ENCODE measurements around the genes PRTN3, KISS1R and WDR18.

DNA sequence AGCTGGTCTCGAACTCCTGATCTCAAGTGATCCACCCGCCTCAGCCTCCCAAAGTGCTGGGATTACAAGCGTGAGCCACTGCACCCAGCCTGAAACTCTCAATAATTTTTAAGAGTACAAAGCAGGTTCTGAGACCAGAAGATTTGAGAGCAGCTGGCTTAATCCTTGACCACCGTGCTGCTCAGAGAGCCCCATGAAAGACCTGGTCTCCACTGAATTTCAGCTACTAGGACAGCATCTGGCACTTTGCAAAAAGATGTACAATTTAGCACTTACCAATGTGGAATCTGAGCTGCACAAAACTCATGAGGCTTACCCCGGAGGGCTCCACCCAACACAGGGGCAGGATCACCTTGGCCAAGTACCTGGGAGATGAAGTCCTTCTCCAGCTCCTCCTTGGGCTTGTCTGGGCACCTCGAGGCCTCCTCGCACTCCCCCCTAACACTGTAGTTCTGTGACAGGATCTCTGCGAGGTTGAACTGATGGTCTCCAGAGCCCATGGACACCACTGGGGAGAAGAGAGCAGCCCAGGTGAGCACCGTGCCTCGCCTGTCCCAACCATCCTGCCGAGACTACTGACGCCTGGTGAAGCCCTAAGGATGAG lies 10.5 kb downstream of the MIER2 start:
- RRBS: no CpG with 5 or more reads among the region's 12 CpGs

DNA sequence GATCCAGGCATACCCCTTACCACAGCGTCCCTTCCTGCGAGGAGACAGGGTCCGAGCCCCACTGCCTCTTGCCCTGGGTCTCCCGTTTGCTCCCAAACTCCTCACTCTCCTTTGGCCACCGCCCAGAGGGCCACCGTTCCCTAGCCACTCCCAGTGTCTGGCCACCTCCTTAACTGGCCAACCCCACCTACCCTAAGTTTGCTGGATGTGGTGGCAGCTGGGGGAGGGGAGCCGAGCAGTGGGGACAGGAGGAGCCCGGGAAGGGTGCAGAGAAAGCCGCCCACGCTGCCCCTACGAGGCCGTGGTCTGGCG lies 1.9 kb downstream of the THEG start:
- RRBS: no CpG with 5 or more reads among the region's 13 CpGs

DNA sequence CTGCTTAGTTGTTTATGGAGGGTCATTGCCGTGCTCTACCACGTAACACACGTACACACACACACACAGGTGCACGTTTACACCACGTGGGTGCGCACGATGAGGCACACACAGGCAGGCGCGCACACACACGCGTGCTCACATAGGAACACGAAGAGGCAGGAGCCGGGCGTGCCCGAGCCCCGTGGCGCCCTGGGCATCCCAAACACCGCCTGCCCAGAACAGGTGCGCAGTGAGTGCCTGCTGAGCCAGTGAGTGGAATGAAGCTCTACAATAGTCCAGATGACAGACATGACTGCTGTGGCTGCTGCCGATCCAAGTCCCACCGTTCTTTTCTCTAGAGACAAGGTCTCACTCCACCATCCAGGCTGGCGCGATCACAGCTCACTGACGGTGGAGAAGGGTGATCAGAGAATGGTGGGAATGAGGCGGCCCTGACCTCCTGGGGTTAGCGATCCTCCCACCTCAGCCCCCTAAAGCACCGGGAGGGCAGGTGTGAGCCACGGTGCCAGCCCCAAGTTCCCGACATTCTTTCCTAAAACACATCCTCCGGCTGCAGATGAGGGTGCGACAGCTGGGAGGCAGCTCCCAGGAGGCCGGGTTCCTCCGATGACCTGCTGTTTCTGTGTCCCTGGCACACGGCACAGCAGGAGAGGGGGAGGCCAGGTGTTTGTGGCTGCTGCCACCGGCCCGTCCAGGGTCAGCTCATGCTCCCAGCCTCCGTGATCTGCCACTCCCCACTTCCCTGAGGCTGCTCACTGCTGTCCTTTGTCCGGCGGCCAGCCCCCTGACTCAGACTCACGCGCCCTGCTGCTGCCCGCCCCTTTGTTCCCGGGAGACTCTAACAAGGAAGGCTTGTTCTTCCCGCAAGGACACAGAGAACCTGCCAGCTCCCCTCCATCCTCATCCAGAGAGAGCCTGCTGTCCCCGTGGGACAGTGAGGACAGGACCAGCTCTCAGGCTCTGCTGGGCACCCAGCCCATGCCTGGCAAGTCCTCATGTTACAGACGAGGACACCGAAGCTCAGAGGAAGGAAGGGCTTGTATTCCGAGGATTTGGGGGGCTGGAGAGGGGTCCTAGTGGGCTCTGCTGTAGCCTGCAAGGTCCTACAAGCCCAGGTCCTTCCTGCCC lies 10.7 kb upstream of the ODF3L2 start:
- RRBS: 8% methylated on average over 15 of the region's 48 CpGs

DNA sequence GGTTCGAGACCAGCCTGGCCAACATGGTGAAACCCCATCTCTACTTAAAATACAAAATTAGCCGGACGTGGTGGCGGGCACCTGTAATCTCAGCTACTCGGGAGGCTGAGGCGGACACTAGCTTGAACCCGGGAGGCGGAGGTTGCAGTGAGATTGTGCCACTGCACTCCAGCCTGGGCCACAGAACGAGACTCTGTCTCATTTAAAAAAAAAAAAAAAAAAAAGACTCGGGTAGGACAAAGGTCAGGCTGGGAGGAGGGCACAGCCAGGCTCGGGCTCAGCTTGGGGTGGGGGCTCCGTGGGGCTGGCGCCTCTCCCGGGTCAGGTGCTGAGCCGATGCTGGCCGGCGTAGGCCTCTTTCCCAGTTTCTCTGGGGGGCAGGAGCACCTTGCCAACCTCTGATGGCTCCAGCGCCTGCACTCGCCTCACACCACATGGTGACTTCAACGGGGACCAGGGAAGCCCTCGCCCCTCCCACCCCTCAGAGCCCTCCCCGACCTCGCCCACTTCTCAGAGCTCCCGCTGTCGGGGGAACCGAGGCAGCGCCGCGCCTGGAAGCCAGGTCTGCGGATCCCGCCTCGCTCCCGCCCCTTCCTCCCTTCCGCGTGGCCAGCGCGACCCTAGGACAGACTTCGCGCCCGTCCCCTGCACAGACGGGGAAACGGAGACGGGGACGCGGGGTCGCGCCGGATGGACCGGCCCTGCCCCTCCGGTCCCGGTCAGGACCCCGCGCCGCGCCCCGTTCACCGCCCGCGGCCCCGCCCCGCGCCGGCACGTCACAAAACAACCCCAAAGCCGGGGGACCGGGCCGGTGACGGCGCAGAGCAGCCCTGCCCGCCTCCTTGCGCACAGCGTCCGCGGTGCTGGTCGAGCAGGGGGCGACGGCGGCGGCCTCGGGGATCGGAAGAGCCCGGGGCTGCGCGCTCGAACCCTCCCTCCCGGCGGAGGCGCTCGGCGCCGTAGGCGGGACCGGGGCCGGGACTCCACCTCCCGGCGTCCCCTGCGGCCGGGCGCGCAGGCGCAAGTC lies 626 bp upstream of the CDC34 start:
- RRBS: 3% methylated on average over 17 of the region's 101 CpGs

GRCh38 chr19:538480-538978 lies 5.3 kb upstream of the GZMM start:
- RRBS: 100% methylated on average over 1 of the region's 17 CpGs

DNA sequence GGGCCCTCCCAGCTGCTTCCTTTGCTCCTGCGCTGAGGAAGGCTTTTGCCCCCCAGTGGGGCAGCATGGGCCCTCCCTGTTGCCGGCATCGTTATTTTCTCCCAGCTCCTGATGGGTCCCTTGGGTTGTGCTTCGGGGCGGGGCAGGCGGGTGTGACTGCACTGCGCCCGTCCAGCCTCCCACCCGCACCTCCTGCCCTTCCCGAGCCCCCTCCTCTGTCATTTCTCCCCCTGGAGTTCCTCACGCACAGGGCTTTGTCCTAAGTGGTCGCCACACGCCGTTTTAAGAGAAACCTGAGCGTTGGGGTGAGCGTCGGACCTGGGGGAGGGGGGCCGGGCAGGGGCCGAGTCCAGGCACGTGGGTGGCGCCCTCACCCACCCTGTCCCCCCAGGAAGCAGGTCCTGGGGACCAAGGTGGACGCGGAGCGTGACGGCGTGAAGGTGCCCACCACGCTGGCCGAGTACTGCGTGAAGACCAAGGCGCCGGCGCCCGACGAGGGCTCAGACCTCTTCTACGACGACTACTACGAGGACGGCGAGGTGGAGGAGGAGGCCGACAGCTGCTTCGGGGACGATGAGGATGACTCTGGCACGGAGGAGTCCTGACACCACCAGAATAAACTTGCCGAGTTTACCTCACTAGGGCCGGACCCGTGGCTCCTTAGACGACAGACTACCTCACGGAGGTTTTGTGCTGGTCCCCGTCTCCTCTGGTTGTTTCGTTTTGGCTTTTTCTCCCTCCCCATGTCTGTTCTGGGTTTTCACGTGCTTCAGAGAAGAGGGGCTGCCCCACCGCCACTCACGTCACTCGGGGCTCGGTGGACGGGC lies 2.7 kb upstream of the GZMM start:
- RRBS: no CpG with 5 or more reads among the region's 56 CpGs

DNA sequence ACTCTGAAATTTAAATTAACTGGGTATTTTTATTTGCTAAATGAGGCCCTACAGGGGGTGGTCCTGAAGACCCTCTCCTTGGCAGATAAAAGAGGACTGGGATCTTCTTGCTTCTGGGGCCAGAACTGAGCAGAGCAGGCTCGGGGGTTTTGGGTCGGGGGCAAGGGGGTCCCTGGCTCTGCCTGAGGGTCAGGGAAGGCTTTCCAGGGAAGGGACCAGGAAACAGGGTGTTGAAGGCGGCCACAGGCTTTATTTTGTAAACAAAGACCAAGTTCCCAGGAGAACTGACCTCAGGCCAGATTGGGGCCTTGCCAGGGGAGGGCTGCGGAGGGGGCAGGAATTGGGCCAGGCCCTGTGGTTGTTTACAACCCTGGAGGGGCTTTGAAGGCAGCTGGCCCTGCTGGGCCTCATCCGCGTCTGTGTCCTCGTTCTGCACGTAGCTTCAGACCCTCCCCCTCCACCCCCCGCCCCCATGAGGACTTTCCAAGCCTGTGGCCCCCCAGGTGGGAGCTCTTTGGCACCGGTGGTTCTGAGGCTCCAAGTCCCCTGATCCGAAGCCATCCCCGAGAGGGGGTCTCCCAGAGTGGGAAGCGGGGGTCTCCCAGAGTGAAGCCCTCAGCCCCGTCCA lies 13.7 kb upstream of the BSG start:
- RRBS: no CpG with 5 or more reads among the region's 14 CpGs

- RRBS: 89% methylated on average over 8 of the region's 41 CpGs
Observed at GRCh38 chr19:681798-683124, 6.1 kb downstream of the FSTL3 start.

DNA sequence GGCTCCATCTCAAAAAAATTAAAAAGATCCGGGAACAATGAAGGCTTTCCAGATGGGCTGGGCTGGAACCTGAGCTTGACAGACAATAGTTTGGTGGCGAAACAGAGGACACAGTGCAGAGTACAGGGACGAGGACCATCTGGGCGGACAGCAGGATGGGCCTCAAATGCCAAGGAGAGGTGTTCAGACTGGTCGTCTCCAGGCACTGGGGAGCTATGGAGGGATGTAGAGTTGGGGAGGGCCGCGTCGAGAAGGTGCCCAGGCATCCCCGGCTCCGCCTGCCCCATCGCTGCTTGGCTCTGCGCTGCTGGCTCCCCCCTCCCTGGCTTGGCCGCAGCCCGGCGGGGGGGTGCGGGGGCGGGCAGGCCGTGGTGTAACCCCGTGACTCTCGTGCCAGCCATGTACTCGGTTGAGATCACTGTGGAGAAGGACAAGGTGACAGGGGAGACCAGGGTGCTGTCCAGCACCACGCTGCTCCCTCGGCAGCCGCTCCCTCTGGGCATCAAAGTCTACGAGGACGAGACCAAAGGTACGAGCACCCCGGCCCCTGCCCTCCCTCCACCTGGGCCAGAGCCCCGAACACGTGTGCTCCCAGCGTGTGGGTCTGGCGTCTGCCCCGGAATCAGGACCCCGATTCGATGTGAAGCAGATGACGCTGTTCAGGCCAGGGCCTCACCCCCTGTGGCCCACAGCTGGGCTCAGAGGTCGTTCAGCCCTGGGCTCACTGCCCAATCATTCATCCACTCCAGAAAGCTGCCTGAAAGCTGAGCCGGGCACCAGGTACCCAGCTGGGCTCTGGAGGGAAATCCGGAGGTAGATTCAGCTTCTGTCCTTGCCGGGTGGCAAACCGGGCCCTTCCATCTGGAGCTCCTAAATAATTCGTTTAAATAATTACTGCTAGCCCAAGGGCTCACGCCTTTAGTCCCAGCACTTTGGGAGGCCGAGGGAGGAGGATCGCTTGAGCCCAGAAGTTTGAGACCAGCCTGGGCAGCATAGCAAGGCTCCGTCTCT lies 10.7 kb upstream of the MISP start:
- RRBS: 77% methylated on average over 12 of the region's 46 CpGs

DNA sequence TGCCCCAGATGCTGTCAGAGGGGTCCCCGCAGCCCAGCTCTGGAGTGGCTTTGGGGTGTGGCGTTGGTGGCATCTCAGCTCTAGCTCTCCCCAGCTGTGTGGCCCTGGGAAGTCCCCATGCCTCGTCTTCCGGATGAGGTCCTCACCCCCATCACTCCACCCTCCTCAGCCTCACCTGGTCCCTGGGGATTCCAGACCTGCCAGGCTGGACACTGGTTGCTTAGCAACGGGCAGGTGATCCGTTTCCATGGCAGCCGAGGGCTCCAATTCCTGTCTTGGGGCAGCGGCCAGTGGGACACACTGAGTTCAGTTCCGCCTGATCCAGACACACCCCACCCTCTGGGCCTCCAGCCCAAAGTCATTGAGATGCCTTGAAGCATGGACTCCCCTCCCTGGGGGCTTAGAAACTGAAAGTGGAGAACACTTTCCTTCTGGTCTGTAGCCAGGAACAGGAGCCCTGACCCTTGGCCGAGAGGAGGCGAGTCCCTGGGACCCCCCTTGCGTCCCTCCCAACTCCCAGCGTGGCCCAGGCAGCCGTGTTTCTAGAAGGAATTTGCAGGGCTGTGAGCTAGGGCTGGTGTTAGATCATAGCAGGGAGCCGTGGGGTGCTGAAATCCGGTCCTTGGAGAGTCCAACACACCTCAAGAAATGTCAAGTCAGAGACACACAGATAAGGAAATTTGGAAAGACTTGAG lies 7.6 kb upstream of the MISP start:
- RRBS: no CpG with 5 or more reads among the region's 16 CpGs

DNA sequence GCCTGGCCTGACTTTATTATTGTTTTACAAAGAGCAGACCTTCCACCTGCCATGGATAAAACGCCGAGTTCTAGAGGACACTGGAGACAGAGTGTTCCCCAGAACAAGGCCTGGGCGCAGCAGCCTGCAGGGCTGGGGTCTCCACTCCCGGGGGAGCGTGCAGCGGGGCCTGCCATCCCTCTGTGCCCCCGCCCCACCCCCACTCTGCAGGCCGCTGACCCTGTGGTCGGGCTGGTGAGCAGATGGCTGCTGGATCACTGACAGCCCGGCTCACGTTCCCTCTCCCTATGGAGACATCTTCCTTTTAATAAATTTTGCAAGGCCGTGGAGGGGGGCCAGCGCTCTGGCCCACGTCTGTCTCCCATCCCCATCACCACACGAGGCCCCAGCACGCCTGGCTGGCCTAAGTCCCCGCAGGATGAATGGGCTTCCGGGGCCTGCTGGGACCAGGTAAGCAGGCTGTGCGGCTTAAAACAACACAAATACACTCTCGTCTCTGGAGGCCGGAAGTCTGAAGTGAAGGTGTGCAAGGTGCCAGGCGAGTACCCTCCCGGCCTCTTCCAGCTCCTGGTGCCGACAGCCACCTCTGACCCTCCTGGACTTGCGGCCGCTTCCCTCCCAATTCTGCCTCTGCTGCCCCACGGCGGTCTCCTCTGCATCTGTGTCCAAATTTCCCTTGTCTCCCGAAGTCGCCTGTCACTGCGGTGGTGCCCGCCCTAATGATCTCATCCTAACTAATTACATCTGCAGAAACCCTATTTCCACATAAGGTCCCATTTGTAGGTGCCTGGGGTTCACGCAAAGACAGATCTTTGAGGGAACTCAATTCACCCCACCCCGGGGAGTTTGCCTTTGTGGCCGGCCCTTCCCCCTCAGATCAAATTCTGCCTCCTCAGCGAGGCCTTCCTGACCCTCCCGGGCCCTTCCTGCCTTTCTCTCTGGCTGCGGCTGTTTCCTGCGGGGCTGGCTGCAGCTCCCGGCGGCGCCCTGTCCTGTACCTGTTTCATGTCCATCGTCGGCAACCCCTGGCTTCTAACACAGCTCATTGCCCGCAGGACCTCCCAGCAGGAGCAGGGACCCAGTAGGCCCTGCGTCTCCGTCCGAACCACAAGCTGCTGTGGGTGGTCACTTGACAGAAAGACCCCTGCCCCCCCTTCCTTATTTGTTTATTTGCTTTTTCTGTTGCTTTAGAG lies 8.2 kb upstream of the PTBP1 start:
- RRBS: 7% methylated on average over 10 of the region's 48 CpGs

DNA sequence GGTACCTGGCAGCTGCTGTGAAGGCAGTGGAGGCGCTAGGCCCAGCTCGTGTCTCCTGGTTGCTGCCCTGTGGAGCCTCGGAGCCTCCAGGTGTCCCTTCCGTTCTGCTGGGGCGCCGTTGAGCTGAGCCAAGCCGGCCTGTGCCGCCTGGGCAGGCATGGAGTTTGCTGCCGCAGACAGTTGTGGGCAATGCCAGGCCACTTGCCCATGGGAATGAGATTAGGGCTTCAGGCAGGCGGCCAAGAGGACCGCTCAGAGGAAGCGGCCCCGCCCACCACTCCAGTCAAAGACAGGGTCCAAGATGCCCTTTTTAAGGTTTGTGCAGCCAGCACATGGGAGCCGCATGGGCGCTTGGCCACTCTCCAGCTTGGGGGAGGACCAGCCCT lies 4.0 kb downstream of the PTBP1 start:
- RRBS: no CpG with 5 or more reads among the region's 15 CpGs

DNA sequence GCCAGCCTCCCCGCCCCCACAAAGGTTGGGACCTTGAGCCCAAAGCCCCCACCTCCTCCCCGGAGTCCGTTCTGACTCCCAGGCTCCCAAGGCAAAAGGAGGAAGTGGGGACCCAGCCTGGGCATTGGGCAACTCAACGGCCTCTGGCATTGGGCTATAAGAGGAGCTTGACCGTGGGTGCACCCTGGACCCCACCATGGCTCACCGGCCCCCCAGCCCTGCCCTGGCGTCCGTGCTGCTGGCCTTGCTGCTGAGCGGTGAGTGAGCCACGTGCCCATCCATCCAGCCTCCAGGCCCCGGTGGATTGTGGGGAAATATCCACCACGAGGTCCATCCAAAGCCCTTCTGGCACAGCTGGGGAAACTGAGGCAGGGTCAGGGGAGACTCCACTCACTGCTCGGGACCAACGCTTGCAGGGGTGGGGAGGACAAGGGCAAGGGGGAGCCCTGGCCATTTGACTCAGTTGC lies at the start of gene PRTN3:
Gene PRTN3, plus strand, starts transcription at position 187 of the 467 bp plus-strand sequence.
- RRBS: 72% methylated on average over 5 of the region's 14 CpGs

DNA sequence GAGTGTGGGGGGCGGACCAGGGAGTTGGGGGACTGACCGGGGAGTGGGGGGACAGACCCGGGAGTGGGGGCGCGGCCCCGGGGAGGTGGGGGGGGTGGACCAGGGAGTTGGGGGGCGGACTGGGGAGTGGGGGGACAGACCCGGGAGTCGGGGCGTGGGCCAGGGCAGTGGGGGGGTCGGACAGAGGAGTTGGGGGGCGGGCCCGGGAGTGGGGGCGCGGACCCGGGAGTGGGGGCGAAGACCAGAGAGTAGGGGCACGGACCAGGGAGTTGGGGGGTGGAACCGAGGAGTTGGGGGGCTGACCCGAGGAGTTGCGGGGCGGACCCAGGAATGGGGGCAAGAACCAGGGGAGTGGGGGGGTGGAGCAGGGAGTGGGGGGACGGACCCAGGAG lies 861 bp downstream of the R3HDM4 start:
- RRBS: 9% methylated on average over 9 of the region's 23 CpGs

DNA sequence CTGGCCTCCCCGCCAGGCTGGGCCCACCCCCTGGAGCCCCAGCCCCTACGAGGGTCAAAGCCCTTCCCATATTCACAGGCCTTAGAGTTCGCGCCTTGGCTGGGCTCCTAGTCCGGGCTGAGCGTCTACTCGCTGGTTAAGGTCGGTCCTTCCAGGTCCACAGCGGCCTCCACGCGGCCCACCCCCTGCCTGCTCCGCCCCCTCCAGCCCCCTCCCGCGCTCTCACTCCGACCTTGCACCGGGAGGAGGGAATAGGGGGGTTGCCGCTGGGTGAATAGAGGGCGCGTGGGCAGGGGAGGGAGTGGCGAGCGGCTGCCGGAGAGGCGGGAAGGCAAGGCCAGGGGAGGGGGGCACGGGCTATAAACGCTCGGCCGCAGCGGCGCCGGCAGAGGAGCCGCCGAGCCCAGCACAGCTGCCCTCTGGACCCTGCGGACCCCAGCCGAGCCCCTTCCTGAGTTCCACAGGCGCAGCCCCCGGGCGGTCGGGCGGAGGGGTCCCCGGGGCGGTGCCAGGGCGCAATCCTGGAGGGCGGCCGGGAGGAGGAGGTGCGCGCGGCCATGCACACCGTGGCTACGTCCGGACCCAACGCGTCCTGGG lies at the start of gene KISS1R:
Gene KISS1R, plus strand, starts transcription at position 388 of the 597 bp plus-strand sequence.
- RRBS: 4% methylated on average over 31 of the region's 52 CpGs

GRCh38 chr19:929358-930093 lies 3.7 kb downstream of the ARID3A start:
- RRBS: 93% methylated on average over 27 of the region's 53 CpGs

GRCh38 chr19:963927-964503 lies 20.1 kb upstream of the WDR18 start:
- RRBS: no CpG with 5 or more reads among the region's 24 CpGs

- RRBS: no CpG with 5 or more reads among the region's 43 CpGs
Observed at GRCh38 chr19:983871-984427, at the start of gene WDR18. Gene WDR18, plus strand, starts transcription at chr19:984345.

DNA sequence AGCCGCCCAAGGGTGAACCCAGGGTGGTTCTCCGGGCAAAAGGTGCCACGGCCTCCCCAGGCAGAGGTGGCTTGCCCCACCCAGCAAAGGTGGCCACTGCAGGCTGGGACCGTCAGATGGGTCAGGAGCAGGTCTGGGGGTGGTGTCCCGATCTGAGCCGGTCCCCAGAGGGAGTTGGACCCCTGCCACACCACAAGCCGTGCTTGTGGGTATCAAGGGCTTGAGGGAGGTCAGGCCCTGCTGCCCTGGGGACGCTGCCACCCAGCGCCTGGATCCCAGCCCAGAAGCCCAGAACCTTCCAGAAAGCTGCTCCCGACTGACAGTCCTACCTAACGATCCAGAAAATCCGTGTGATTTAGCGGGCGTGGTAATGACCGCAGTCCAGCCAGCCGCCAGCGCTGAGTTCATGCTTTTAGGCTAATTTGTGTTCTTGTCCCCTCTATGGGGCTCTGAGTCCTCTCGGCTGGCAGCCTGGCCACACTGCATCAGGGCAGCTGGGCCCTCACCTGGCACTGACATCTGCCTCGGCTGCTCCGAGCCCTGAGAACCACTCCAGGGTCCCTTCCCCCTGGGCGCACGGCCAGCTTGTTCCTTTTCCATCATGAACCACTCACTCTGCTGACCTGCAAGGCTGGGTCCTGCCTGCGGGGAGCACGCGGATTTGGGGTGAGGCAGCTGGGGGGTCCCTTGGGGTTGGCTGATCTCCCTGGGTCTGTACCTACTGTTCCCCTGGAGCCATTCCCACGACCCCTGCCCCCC lies 4.9 kb upstream of the GRIN3B start:
- RRBS: no CpG with 5 or more reads among the region's 26 CpGs

- RRBS: 77% methylated on average over 13 of the region's 55 CpGs
Observed at GRCh38 chr19:1008948-1009442, 8.8 kb downstream of the GRIN3B start.